Diencephalon (tissue), 2 donors: ENCODE results near the genes POTEG, OR4L1, OR11G2, TPPP2 and ARHGEF40.

GRCh38 chr14:19434082-19434581, at the start of gene POTEG:
Gene POTEG (minus strand): TSS chr14:19434341.
- RAMPAGE, long total RNA = no peak

DNA sequence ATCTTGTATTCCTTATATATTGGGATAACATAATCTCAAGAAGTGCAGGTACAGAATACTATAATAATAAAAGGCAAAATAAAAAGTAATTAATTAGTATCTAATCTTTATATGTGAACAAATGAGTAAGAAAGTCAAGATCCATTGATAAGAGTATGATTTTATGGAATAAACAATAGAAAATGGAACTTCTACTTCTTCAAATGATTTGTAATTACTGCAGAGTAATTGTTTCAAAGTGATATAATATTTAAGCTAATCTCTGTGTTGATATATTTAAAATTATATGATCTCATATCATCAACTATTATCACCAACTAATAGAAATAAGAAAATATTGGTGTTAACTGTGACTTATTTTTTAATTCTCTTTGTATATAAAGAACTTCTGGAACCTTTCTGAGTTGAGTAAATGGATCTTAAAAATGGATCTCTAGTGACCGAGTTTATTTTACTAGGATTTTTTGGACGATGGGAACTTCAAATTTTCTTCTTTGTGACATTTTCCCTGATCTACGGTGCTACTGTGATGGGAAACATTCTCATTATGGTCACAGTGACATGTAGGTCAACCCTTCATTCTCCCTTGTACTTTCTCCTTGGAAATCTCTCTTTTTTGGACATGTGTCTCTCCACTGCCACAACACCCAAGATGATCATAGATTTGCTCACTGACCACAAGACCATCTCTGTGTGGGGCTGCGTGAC, at the start of gene OR4L1:
TSS of gene OR4L1 (plus strand) at position 413 of the 708 bp plus-strand sequence.
- RAMPAGE, long total RNA = no peak

GRCh38 chr14:20190561-20191053, at the start of gene OR11G2:
Gene OR11G2 (plus strand): TSS chr14:20190896.
- RAMPAGE, long total RNA = no peak

DNA sequence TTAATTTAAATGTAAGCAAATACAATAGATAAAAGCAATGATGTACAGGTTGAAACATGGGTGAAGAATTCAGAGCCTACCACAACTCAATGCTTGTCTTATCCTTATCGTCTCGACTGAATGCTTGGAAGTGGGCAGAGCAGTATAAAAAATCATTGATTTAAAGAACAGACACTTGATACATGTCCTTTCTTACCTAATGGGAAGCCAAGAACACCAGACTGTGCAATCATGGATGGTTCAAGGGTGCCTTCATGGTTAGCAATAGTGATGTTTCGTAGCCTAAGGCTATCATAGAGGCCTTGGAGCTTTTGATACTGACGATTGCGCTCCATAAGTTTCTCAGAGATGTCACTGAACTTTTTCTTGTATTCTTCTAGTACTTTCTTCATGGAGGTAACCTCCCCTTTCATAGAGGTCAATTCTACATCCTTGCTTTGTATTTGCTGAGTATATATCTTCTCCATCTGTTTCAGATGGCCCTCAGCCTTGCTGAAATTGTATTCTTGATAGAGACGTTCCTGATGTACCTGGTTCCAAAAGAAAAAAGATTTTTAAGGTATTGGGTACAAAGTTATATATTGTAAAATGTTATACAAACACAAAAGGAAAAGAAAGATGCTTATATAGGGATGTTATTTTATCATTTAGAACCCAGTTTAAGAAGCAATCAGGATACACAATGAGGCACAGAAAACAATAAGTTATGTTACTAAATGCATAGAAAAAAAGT, 7.7 kb upstream of the TTC5 start:
- RAMPAGE, long total RNA = no peak

DNA sequence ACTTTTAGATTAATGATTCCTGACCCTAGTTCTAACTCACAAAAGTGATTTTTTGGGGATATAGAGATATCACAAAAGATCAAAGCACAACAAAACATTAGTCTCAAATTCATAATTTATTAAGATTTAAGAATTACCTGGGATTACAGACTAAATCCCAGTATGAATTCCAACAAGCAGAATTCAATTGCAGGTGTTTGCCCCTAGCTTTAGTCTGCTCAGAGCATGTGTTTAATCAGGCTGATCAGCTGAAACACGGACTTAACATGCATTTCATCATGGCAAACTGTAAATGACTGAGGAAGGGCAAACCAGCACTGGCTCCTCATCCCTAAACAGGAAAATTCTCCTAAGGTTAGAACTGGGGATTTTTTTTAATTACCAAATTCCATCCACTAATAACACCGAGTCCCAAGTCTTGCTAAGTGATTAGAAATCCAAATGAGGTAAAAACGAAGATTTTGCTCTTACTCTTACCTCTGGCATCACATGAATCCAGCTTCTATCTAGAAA, 6.8 kb downstream of the CCNB1IP1 start:
- RAMPAGE, long total RNA = no peak

DNA sequence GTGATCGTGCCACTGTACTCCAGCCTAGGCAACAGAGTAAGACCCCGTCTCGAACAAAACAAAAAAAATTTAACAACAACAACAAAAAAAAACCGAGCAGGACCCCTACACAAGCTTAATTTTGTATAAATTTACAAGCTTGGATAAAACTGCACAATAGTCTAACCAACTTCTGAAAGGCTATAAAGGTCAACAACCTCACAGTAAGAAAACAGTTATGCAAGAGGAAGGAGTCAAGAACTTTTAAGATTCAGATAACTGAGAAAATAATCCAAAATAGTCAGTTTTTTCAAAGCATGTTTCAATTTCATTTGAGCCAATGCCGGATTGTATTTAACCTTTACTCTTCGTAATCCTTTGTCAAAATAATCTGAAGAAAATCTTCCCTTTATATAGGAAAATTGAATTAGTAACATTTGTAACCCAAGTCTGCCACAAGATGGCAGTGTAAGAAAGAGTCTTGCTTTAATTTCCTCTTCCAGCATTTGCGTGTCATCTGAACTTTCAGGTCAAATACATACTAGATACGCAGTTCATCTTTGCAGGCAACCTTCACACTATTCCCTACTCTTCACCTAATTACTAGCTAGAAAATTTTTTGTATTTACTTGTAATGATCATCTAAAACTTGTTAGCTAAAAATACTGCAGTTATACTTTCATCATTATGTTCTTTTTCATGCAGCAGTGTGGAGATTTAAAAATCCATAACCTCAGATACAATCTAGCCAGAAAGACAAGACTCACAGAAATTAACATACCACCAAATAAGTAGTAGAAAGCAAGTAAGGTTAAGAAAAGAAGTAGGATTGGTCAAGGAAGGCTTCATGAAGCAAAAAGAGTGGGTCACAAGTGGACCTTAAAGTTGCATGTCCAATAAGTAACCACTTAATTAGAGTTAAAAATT, 5.8 kb downstream of the CCNB1IP1 start:
- RAMPAGE, long total RNA = no peak

- RAMPAGE, long total RNA = no peak
Observed at GRCh38 chr14:20341959-20342416, 1.4 kb upstream of the PARP2 start.

GRCh38 chr14:20412187-20412850, 982 bp downstream of the TEP1 start:
- RAMPAGE, long total RNA = no peak

DNA sequence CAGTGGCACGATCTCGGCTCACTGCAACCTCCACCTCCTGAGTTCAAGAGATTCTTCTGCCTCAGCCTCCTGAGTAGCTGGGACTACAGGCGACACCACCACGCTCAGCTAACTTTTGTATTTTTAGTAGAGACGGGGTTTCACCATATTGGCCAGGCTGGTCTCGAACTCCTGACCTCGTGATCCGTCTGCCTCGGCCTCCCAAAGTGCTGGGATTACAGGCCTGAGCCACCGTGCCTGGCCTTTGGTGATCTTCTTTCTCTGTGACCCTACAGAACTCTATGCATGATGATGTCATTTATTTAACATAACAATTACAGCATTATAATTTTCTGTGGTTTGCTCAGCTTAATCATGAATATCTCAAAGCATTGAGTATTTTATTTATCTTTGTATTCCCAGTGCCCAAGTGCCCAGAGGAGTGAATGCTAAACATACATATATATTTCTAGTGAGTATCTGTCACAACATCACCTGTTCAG, 1.8 kb downstream of the OSGEP start:
- RAMPAGE, long total RNA = no peak

GRCh38 chr14:20474211-20475402, 5.4 kb downstream of the PNP start:
- RAMPAGE, long total RNA = no peak

- RAMPAGE, long total RNA = no peak
Observed at GRCh38 chr14:20970588-20971298, 15.5 kb downstream of the RNASE2 start.

DNA sequence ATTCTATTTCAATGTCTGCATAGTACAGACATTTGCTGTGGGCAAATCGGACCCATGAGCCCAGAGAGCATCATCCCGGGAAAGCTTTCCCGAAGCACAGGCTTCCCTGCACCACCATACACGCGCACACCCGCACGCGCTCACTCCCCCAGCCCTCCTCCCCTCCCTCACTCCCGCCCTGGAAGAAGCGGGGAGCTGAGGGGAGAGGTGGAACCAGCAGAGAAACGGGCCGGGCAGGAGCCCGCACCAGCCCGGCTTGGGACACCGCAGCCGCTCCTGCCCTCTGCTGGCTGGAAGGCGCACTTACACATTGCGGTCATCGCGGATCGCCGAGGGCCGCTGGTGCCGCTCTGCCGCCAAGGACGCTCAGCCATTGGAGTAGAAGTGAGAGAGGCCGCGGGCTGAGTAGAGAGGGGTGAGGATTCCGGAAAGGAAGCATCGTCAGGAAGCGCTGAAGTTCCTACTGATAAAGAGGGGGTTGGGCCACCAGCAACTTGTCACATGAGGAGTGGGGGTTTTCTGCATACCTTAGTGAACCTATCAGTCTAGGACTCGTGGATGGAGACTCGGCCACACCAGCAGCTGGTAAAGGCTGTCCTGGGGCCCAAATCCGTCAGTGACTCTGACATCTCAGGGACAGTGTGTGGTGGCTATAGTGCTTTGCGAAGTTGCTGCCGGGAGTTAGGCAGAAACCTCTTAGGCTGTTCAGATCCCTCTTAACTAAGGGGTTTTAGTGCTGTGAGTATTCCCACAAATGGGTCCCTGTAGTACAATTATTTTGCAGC, 16.2 kb downstream of the RNASE2 start:
- RAMPAGE, long total RNA = no peak

- RAMPAGE, long total RNA = no peak
Observed at GRCh38 chr14:21030062-21030506, at the start of gene TPPP2. Gene TPPP2 (plus strand): TSS chr14:21030217.

DNA sequence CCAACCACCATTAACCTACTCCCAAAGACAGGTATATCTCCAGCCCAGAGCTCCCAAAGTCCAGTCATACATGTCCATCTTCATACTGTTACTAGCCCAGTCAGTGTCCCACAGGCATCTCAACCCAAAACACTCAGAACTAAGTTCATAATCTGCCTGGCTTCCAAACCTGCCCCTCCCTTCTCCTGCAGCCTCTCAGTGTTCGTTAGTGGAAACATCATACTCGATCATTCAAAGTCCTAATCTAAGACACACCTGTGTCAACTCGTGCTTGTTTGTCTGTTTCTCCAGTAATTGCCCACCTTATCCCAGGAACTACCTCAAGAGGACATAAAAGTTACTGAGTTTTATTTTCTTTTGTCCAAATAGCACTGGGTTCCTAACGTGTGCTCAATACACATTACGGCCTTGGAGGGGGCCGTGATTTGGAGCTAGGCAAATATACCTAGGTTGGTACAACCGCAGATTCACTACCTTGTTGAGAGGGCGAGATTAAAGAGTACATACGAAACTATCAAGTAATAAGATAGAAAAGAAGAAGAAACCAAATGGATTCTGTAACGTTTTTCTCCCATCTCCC, 3.0 kb downstream of the RNASE8 start:
- RAMPAGE, long total RNA = no peak

DNA sequence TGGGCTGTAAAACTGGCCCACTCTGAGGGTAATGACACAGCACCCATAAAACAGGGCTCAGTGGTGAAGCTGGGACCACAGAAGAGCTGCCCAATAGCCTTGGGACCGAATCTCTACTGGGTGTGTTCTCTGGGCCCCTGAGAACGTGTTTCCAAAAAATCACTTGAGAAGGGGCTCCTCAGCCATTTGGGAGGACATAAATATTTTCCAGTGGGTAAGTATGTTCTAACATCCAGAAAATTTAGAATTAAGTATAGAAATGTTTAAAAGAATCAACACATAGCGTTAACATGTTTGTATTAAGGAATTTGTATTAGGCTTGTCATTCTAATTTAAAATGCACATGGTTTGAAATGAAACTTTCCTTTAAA, 3.8 kb downstream of the RNASE8 start:
- RAMPAGE, long total RNA = no peak

- RAMPAGE, long total RNA = no peak
Observed at GRCh38 chr14:21070028-21070985, at the start of gene ARHGEF40. Gene ARHGEF40 (plus strand): TSS chr14:21070304.

- RAMPAGE, long total RNA = no peak
Observed at GRCh38 chr14:21090013-21091329, 8.0 kb downstream of the ZNF219 start.

DNA sequence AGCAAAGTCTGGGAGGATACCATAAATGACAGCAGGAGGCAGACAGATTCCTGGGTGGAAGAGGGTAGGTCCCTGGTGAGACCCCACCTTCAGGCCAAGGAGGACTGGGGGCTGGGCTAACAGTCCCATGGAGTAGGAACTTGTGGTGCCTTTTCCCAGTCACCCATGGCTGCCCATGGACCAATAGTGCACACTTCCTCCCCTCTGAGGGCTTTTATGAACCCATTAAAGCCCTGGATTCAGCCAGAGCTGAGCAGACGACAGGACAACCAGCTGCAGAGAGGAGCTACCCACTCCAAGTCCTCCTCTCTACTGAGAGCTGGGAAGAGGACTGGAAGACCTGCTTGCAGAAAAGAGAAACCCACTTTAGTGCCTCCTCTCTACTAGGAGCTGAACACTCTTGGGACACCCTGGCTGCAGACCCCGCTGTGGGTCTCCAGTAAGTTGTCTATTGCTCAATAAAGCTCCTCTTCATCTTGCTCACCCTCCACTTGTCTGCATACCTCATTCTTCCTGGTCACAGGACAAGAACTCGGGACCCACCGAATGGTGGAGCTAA, 36.7 kb upstream of the OR5AU1 start:
- RAMPAGE, long total RNA = no peak

- RAMPAGE, long total RNA = no peak
Observed at GRCh38 chr14:21205077-21205624, 49.3 kb upstream of the OR5AU1 start.

DNA sequence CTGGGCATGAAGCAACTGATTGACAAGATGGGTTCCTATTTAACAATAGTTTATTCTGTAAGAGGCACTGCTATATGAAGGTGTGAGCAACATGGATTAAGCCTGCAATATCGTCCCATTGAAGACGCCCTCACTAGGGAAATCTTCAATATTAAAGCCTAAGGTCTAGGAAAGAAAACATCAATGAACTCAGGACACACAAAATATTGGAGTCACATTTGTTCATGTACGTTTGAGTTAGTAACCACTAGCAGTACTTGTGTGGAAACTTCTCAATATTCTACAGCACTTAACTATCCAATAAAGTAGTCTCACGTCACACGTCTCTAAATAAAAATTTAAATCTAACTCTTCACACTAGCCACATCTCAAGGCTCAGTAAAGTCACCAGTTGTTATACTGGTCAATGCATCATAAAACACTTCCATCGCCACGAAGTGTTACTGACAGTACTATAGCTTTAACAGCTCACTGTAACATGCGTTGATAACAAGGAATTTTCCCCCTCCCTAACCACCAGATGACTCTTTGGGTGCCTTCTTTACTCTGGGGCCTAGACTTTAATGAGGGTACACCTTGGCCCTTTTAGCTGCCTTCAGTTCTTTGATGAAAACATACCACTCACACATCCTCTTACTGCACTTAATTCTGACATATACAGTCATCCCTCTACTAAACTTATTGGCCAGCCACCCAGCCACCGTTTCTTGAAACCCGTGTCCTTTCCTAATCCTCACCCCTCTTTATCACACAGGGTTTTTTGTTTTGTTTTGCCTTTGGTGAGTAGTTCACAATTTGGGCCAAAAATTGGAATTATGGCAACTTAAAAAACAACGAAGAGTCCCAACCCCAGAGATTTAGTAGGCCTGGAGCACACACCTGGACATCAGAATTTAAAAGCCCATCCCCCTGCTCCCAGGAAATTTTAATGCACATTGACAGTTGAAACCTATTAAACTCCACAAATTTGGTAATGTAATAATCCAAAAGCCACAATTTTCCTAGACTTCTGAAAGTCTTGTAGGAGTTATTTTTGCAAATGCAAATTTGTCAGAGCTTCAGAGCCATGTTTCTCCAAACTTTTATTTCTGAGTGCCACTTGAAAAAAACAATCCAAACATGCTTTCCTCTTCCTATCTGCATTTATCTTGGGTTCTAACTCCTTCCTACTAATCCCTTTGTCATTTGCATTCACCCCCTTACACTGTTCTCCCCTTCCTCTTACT, 50.3 kb upstream of the OR5AU1 start:
- RAMPAGE, long total RNA = no peak